Bile duct (tissue), 1 donor: ENCODE measurements around the genes RTN4 and MTIF2.

DNA sequence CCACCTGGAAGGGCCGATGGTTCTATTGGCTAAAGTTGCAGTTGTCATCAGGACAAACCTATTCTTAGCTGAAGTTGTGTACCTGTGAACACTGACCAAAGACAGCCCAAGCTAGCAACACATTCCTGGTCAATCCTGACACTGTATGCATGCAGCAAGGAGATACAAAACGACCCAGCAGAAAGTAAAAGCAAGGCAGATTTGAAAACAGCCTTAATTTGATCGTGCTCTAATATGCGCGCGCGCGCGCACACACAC, 218.0 kb upstream of the CHAC2 start:
- PRO-cap = no peak

- PRO-cap = bidirectional peak, plus-strand start at chr2:53767824, minus-strand start at chr2:53767527
These were observed 312 bp upstream of the CHAC2 start for GRCh38 chr2:53767271-53767713.

- PRO-cap = no peak
These were observed 417 bp downstream of the ASB3 start for GRCh38 chr2:53786287-53786784.

DNA sequence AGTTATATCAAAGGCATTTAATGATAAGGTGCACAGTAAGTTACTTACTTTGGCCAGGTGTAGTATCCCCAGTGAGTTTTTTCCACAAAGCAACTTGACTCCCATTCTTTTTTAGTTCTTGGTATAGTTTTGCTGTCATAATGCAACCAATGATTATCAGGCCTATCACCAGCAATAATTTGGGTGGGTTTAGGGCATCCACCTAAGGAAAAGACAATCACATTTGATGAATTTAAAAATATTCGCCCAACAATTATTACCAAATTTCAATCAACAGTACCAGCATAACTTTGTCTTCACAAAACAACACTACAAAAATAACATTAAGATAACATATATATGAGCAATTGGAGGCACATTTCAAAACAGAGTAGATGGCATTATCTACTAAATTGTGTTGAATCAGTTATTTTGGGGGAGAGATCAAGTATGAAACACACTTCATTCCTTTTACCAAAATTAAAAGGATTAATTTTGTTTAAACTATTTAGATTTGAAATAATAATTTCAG, 35.8 kb upstream of the GPR75 start:
- PRO-cap = no peak

DNA sequence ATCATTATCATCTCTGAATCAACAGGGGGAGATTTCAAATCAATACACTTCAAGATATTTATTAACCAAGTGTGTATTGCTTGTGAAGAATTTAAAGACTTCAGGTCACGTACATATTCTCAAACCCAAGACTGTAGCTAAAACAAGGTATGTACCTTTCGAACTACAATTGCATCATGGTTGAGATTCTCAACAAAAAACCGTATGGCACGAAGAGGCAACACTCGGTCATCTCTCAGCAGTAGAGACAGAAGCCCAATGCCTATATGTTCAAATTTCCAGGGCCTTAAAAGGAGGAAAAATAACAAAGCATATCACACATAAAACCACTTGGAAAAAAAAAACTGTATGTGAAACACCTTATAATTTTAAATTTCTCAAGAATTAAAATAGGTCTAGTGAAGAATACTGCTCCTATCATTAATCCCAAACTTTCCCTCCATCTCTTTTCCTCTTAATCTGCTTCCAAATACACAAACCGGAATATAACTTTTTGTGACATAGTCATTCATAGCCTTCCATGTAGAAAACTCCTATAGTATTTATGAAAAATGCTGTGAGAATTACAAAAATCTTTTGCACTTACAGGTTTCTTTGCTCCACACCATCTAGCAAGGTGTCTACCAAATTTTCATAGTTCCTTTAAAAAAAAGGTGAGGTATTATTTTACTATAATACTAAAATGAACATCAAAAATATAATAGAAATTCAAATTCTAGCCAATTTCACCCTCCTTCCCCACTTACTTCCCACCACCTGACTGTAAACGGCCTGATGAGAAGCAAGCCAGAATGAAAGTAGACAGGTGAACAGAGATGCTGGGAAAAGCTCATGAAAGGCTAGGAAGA, 38.2 kb upstream of the GPR75 start:
- PRO-cap = no peak

DNA sequence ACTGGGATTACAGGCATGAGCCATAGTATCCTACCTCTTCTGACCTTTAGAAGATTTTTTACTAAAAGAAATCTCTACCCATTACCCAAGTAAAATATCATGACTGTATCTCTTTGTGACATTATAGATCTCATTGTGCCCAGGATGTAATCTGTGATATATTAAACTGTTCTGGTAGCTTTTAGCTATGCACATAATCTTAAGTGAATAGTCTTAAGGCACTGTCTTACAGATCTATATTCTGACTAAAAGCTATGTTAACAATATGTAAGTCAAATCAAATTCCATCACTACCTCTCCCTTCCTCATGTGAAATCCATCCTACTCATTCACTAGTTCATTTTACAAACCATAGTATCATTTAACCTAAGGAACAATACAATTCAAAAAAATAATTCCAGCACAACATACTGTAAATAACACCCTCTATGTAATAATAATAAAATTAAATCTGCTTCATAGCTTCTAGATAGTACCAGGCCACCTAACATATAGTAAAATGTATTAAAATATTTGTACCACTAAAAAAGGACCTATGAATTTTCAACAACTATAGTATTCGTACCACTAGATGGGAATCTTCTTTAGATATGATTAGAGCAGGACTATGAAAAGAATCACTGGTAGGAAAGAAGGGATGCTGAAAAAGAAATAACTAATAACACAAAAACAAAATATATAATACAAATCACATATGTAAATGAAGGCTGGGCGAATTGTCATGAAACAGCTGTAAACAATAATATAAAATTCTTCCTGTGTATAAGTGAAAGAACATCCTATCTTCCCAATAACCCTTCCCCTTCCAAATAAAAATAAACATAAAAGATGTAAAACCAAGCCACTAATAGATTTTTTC, 53.2 kb upstream of the GPR75 start:
- PRO-cap = no peak

DNA sequence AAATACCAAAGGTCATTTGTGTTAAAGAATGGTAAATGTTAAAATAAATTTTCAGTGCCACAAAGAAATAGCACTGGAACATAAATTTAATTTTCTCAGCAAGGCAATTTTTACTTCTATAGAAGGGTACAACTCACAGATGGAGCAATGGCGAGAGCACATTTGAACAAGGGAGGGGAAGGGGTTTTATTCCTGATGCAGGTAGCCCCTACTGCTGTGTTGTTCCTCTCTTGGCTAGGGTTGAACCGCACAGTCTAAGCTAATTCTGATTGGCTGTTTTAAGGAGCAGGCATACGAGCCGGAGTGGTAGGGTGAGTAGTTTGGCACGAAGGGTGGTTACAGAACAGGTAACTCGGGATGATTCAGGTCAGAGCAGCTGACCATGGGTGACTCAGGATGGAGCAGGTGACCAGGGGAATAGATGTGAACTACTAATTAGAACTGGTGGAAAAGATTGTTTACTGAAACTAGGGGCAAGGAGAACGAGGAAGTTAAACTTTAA, 50.0 kb downstream of the ACYP2 start:
- PRO-cap = no peak

- PRO-cap = no peak
These were observed 52.5 kb downstream of the SPTBN1 start for GRCh38 chr2:54508619-54509133.

GRCh38 chr2:54568761-54569689, 112.9 kb downstream of the SPTBN1 start:
- PRO-cap = no peak

- PRO-cap = no peak
These were observed 119.0 kb downstream of the SPTBN1 start for GRCh38 chr2:54575122-54575448.

DNA sequence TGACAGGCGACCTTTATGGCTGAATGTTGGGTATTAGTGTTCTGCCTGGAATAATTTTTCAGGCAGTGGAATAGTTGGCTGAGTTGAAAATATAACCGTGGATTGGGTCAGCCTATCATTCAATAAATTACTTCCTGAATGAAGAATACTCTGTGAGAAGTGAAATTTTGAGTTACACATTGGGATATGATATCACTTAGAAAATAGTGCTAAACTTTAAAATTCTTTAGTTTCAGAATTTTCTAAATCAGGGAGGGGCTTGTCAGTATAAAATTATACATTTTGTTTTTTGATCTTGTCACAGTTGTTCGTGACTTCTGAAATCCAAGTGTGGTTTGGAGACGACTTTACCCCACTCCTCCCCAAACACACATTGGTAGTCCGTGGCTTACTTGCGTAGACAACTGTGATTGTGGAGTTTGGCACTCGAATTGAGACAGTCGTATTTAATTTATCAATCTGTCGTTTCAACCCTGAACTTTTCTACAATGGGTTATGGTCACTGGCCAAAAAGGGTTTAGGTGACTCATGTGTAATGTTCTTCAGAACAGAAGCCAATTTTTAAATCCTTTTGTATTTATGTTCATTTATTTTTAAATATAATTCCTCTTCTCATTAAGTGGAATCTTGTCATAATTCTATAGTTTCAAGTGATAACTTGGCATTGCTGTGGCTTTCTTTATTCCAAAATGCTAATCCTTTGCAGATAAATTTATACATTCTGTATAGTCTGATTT, 129.8 kb downstream of the SPTBN1 start:
- PRO-cap = no peak

DNA sequence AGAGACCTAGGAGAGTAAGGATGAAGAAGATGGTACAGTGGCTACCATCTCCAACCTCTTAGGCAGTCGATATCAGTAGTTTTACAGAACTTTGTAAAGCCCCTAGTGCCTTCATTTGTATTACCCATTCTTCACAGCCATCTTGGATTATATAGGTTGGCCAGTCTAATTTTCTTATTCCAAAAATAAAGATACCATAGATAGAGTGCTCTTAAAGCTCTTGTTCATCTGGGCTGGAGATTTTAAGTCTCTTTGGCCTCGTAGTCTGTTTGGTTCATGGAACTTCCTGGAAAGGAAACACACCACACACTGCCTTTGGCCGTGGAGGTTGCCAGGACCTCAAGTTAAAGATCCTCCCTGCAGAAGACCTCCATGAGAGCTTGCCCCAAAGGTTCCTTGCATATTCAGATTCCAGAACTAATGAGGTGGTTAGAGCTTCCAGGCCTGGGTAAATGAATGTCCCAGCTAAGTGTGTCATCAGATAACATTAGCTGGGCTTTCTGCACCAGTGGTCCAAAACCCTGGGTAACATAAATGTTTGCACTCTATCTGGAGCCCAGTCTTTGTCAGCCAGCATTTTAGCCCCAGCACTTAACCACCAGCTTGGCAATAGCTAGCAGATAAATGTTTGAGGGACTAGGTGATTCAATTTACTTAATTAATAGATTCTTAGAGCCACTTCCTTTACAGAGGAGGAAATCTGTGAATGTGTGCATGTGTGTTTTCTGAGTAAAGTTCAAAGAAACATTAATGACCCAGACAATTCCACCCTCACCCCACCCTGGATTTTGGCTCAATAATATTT, 122.2 kb upstream of the EML6 start:
- PRO-cap = no peak

- PRO-cap = no peak
These were observed 57.7 kb upstream of the EML6 start for GRCh38 chr2:54665896-54666107.

- PRO-cap = no peak
These were observed 90.1 kb downstream of the RTN4 start for GRCh38 chr2:54960092-54960526.

- PRO-cap = no peak
These were observed 17.3 kb downstream of the RTN4 start for GRCh38 chr2:55032789-55033465.

DNA sequence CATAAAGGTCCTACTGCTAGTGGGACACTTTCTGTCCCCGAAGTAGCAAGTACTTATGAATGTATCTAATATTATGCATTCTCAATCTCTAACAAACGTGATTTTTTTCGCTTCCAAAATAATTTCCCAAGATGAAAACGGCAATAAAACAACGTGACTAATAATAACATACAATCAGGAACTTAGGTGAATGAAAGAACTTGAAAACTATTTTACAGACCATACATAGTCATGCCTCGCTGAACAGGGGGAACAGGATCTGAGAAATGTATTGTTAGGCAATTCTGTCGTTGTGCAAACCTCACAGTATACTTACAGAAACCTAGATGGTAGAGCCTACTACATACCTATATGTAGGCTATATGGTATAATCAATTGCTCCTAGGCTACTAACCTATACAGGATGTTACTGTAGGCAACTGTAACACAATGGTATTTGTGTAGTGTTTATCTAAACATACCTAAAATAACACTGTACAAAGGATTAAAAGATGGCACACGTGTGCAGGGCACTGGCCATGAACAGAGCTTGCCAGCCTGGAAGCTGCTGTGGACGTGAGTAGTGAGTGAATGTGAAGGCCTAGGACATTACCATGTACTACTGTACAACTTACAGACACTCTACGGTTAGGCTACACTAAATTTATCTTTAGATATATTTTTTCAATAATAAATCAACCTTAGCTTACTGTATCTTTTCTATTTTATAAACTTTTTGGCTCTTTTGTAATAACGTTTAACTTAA, 2.4 kb downstream of the RTN4 start:
- PRO-cap = no peak

DNA sequence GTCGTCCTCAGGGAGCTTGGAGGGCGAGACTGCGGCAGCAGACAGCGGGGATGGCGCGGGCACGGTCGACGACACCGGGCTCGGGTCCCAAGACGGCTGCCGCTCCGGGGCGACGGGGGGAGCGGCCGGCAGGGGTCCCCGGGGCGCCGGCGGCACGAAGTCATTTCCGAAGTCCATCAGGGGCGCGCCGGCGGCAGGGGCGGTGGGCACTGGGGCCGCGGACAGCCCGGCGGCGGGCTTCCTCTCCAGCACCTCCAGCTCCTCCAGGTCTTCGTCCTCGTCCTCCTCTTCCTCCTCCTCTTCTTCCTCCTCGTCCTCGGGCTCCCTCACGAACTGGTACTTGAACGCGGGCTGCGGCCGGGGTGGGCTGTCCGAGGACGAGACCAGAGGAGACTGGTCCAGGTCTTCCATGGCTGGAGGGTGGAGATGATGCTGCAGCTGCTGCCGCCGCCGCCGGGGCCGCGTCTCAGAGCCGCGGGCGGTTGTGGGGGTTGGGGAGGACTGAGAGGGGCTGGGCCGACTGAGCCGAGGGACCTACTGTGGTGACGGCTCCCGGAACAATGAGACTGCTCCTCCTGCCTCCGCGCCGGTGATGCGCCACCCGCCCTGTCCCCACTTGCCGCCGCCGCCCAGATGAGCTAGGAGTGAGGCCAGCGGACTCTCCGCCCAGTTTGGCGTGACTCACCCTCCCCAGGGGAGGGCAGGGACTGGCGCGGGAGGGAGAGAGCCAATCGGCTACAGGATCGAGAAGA, at the start of gene RTN4:
RTN4 (minus strand) TSS at position 562 of the 752 bp plus-strand sequence.
- PRO-cap = bidirectional peak, plus-strand start outside the sequence, minus-strand start at position 562 of the sequence

DNA sequence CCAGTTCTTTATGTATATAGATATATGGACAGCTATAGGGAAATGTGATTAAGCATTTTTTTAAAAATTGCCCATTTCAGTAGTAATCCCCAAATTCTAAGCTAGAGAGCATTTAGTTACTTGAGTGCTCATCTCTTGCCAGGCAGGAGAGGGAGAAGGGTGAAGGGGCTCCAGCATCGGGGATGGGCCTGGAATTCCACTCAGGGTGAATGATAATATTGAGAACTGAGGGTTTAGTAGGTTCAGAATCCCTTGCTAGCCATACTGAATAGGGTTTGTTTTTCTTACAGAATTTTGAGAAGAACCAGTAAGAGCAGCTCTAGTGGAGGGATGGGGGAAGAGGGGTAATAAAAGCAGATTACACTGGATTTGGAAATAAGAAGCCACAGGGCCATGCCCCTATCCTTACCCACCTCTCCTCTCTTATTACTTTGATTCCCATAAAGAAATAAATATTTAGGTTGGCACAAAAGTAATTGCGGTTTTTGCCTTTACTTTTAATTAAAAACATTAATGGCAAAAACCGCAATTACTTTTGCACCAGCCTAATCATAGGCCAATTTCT, 58.1 kb upstream of the RTN4 start:
- PRO-cap = no peak

GRCh38 chr2:55133652-55134387, 83.6 kb upstream of the RTN4 start:
- PRO-cap = bidirectional peak, plus-strand start at chr2:55134165, minus-strand start at chr2:55133939

DNA sequence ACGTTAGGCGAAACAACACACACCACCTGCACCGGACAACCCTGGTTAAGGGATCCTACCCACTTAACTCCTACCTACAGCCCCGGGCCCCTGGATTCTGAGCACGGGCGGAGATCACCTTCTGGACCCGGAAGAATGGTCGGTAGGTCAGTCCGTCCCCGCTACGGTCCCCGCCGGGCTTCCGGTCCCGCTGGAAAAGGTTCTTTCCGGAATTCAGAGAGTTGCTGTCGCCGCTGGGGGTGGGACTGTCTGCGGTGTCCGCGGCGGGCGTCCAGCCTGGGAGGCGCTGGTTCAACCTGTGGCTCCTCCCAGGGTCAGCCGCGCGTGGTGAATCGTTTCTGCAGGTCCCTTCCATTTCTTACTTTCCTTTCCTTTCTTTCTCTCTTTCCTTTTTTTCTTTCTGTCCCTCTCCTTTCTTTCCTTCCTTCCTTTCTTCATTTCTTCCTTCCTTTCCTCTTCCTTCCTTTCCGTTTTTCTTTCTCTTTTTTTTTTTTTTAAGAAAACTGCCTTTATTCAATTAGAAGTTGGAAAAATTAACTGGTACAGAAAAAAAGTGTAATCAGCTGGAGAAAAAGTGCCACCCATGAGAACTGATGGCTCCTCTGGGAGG, at the start of gene MTIF2:
MTIF2 (minus strand) TSS at position 137 of the 610 bp plus-strand sequence.
- PRO-cap = bidirectional peak, plus-strand start at position 317 of the sequence, minus-strand start at position 137 of the sequence